Ishikawa (cell line): ENCODE measurements around the genes INTS6 and CCDC70.

GRCh38 chr13:50911094-50911352 is 1.4 kb downstream of the RNASEH2B start:
- RRBS = no CpG with 5 or more reads among the region's 2 CpGs

- RRBS = no CpG with 5 or more reads among the region's 1 CpG
Measured at GRCh38 chr13:50914646-50914892, 5.0 kb downstream of the RNASEH2B start.

GRCh38 chr13:50916734-50917291 is 7.2 kb downstream of the RNASEH2B start:
- RRBS = no CpG with 5 or more reads among the region's 3 CpGs

DNA sequence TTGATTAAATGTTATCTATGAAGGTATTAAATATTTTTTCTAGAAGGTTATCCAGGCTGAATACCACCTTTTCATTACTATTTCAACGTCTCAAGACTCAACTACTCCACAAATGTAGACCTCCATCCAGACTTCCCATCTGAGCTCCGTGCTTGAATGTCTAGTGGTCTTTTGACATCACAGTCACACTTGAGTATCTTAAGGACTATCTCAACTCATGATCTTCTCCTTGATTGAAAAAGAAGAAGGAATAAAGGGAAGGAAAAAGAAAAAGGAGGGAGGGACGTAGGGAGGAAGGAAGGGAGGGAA is 64.5 kb downstream of the RNASEH2B start:
- RRBS = no CpG with 5 or more reads among the region's 3 CpGs

DNA sequence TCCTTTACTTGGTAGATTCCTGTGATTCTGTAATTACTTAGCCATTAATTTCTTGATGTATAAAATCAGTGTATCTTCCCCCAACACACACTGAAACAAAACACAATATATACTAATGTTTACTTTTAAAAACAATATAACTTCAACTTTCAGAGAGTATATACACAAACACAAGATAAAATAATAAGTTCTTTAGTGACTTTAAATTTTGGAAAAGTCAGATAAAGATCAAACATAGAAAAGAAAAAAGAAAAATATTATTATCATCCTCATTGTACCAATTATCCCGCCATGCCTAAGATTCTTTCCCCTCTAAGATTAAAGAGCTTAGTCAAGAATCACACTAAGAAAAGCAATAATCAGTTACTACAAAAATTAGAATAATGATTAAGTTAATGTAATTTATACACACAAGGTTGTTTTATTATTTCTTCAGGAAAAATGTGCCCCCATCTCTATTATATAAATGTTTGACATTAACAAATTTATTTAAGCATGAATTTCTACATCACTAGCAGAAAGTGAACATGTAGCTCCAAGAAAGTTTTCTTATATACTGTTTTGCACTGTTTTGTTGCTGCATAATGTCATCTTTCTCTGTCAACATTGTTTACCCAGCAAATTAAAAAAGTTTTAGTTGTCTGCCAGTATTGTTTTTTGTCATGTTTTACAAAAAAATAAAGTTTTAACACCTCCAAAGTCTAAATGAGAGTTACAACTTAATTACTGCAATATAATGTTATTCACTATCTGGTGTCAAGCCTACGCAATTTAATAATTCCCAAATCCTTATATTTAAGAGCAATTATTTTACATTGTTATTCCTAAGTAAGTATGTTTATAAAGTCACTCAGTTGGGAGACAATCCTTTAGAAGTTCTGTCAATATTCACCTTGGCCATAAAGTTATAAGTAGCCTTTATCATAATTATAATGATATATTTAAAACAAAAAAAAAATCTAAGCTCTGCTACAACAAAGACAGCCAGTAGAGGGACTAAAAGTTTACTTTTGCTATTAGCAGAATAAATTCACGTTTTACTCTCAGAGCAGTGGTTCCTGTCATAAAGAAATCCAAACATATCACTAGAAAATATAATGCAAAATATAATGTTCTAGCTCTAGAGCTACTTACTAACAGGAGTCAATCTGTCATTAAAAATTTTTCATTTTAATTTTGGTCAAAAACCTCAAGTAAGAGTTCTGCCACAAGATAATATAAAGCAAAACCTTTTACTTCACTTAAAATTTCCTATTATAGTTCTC is 18.2 kb downstream of the INTS6 start:
- RRBS = no CpG with 5 or more reads among the region's 3 CpGs

- RRBS = no CpG with 5 or more reads among the region's 2 CpGs
Measured at GRCh38 chr13:51438258-51439081, 14.4 kb downstream of the INTS6 start.

DNA sequence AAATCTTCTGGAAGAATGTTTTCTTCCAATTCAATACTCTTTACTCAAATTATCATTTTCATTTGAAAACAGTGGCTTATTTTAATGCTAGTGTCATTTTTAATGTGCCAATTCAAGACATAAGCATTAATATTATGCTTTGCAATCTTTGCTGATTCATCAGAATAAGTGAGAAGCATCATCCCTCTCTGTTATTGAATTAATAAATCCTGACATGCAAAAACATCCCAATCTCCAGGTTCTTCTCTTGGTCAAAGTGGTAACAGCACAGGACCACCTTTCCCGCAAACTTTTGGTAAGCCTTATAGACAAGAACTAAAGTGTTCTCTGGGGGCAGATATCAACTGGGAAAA is 3.8 kb downstream of the INTS6 start:
- RRBS = no CpG with 5 or more reads among the region's 1 CpG

DNA sequence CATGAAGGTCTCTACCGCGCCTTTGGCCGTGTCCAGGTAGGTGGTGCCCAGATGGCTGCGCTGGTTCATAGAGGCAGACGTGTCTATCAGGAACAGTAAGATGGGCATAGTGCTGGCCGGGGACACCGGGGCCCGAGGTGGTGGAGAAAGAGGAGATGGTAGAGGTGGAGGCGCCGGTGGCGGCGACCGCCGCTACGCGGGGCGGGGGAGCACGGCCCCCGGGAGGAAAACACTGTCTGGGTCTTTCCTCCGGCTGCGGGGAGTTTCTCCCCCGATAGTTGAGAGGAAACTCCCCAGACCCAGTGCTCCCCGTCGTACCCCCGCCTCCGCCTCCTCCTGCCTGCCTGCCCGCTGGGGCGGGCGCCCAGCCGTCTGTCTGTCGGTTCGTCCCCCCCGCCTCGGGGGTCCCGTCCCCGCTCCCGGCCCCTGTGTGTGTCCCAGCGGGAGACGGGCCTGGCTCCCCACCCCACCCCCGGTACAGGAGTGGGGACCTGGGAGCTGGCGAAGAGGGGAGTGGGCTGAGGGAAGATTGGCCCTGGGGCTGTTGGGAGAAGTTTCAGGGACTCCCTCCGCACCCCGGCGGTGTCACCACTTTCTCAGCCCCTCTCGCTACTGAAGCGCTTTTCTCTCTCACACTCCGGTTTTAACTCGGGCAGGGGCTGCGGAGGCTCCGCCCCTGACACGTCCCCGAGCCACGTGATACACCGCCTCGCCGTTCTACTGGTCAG is at the start of gene INTS6:
TSS of gene INTS6 (minus strand) at position 619 of the 728 bp plus-strand sequence.
- RRBS = 2% methylated on average over 23 of the region's 56 CpGs

- RRBS = no CpG with 5 or more reads among the region's 5 CpGs
Measured at GRCh38 chr13:51520284-51520976, 63.8 kb upstream of the WDFY2 start.

GRCh38 chr13:51539804-51540240 is 44.4 kb upstream of the WDFY2 start:
- RRBS = no CpG with 5 or more reads among the region's 3 CpGs

- RRBS = no CpG with 5 or more reads among the region's 17 CpGs
Measured at GRCh38 chr13:51760353-51761144, 43.4 kb downstream of the DHRS12 start.

DNA sequence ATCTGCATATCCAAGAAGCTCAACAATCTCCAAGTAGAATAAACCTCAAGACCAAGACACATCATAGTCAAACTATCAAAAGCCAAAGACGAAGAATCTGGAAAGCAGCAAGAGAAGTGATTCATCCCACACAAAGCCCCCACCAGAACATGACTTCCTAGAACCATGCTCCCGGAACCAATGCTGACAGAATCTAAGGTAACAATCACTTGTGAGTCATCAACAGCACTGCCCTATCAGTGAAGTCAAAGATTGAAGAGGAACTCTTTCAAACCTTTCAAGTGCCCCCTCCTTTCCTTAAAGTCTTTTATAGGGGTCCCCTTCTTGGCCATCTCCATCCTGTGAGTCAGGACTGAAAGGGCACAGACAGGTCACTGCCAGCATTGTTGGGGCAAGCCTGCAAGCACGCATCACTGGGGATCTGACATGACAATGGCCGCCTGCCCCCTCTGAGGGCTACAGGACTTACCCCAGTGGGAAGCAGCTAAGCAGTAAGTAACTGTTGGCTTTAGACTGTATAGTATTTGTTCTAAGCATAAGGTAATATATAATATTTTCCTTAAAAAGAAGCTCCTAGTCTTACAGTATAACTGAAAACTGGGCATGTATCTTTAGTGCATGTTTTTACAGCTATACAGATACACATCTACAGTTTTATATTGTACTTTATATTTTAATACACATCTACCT is at the start of gene CCDC70:
TSS of gene CCDC70 (plus strand) at position 231 of the 690 bp plus-strand sequence.
- RRBS = no CpG with 5 or more reads among the region's 4 CpGs

DNA sequence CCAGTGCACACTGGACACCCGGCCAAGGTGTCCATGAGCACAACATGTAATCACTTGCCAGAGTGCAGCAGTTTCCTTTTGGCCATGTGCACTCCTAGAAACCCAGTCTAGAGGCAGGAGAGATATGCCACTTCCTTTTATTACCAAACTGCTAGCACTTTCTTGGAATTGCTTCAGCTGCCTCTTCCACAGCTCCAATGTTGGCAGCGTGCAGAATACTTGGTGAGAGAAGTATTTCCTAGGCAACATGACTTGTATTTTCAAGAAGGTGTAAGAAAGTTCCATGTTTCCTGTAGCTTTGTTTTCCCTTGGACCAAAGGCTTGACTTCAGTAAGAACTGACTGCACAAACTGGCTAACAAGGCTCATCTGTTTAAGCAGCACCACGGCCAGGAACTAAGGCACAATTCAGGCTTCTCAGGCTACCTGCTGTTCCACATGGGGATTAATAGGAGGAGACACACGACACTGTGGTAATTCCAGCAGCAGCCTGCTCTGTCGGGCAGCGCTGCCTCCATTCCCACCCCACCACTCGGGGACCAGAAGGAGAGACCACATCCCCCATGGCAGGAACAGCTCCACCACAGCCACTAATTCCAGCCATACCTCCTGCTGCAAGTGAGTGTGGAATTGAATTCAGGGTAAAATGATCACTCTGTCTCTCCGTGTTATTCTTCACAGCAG is 15.2 kb downstream of the ATP7B start:
- RRBS = no CpG with 5 or more reads among the region's 8 CpGs

DNA sequence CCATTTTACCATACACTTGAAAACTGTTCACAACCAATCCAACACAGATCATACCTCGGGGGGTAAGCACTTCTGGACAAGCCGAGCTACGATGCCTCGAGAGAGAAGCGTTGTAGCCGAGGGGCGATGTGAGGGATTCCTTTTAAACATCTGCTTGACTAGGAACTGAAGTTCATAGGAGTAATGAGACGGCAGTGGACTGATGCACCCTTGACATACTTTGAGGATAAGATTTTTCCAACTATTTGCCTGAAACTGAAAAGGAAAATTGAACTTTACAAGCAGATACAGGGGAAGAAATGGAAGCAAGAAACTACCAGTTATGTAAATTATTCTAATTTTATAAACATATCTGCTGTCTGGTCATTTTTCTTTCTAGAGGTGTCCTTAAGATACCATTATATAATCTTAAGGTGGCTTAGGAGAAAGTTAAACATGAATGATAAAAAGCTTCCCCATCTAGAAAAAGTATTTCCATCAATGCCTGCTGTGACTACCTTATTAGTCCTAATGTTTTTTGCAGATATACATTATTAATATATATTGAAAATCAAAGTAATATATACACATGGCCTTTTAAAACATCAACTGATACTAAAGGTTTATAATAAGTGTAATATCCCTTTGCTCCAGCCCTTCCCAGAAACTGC is 14.6 kb downstream of the NEK3 start:
- RRBS = no CpG with 5 or more reads among the region's 8 CpGs

- RRBS = no CpG with 5 or more reads among the region's 8 CpGs
Measured at GRCh38 chr13:52275558-52275864, 116.1 kb upstream of the NEK3 start.

DNA sequence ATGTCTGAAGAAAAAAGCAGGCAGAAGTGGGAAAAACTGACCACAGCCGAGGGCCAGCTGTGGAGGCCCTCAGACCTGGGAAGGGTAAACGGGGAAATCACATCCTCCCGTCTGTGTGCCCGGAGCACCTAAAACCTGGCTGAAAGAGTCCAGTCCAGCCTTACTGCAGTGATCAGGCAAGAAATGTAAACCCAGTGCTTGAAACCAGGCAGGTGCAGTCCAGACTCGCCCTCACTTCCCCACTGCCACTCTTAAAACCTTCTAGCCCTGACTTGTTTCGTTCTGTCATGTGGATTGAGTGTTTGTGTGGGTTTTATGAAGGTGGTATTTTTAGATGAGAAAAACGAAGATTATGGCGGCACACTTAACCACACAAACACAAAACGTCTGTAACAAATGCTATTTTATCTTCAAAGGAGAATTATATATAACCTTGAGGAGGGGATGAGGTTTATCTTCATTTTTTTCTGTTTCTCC is 851 bp upstream of the CKAP2 start:
- RRBS = no CpG with 5 or more reads among the region's 9 CpGs

GRCh38 chr13:52851151-52852139 is 3.0 kb upstream of the PCDH8 start:
- RRBS = 49% methylated on average over 25 of the region's 60 CpGs

DNA sequence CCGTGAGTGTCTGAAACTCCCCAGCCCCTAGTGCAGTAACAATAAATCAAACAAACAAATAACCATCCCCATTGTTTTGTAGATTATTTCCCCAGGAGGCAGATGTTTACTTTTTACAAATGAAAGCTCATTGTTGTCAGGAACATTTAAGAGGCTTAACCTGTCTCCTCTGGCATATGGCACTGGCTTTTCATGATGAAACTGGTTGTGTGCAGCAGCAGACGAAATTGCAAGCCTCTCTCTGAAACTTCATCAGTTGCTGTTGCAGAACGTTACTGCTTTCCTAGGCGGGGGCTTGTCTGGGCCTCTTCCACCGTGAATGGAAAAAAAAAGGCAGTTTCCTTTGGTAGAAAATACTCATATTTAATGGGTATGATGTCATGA is 31.8 kb upstream of the PCDH8 start:
- RRBS = no CpG with 5 or more reads among the region's 5 CpGs

- RRBS = no CpG with 5 or more reads among the region's 4 CpGs
Measured at GRCh38 chr13:53042837-53043257, 14.2 kb downstream of the OLFM4 start.

DNA sequence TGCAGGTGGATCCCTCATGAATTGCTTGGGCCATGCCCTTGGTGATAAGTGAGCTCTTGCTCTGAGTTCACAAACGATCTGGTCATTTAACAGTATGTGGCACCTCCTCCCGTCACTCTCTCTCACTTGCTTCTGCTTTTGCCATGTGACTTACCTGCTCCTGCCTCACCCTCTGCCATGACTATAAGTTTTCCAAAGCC is 1847.4 kb upstream of the PRR20A start:
- RRBS = no CpG with 5 or more reads among the region's 2 CpGs